LHCN-M2 (cell line): ENCODE measurements around the genes CCDC149, SEPSECS, SLC34A2 and SMIM20.

- RAMPAGE, long total RNA = no peak
Measured at GRCh38 chr4:20983603-20984752, 283.7 kb downstream of the PACRGL start.

DNA sequence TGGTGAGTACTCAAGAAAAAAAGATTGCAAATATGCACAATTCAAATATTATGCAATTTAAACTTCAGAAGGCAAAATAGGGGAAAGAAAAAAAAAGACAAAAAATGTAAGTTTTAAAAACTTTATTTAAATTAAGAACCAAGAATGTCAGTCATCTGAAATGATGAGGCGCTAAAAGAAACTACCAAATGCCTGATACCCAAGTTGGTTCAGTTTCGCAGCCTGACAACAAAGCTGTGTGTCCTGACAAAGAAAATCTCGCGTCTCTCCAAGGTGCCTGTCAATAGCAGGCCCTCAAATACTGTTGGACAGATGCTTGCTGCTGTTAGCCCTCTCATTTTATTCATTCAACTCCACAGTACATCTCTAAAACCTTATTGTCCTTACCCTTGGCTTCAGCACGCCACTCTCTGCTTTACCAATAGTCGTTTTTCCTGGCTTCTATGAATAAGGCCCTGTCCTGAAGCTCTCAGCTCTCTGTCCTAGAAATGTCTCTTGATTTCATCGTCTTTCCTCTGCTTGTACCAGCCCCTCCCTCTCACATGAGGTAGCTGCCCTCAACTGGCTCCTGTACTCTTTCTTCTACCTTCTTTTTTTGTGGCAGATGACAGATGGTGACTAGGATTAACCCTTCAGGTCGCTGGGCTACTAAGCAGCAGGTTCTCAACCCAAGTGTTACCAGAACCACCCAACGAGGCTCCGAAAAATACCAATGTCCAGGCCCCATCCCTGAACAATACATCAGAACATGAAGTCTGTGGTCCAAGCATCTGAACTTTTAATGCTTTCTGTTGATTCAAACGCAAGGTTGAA lies 11.5 kb downstream of the ADGRA3 start:
- RAMPAGE, long total RNA = no peak

- RAMPAGE, long total RNA = no peak
Measured at GRCh38 chr4:23883024-23883712, 6.7 kb downstream of the PPARGC1A start.

- RAMPAGE, long total RNA = no peak
Measured at GRCh38 chr4:24192158-24192648, 302.4 kb upstream of the PPARGC1A start.

DNA sequence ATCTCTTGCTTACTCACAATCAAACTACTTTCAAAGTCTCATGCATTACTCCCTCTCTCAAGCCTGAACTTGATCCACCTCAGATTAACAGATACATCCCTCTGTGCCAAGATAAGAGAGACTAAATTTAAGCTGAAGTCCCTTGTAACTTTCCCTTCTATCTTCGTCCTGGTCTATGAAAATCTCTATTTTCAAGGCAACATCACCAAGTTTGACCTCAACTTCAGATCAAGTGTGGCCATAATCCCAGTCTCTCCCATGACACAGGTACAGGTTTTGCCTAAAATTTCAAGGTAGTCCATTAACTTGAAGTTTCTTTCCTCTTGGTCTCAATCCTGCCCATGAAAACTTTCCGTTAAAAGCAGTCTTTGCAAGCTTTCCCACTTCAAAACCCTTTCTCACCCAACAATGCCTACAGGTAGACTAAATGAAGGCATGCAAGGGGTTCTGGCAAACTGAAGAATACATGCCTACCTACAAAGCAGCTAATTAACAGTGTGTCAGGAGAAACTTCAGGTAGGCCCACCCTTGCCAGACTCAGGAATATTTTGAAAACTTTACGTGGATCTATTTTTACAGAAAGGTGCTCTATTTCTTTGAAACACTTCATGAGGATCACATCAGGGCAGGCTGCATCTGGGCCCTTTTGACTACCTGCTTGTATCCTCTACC lies 62.5 kb downstream of the DHX15 start:
- RAMPAGE, long total RNA = no peak

DNA sequence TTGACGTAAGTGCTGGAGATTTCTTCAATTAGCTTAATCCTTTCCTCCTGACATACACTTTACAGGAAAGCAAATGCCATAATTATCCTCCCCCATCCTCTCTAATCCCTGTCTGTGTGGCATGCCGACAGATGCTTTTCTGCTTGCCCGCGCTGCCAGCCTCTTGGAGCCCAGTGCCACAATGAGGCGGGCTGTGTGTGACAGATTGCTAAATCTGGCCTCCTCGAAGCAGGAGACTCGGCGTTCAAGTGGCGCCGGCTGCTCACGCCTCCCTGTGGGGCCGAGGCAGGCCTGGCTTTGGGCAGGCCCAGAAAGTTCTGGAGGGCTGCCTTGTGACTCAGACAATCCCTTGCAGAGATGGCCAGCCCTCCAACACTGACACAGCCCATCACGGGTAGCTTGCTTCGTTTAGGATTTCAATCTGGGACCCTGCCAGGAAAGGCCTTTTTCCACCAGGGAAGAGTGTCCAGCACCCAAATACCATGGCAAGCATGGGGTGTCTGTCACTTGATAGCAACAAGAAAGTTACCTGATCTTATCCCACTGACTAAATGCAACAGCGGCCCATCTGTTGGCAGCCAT lies 64.8 kb upstream of the SOD3 start:
- RAMPAGE, long total RNA = no peak

GRCh38 chr4:24912007-24913230 lies at the start of gene CCDC149:
CCDC149 (minus strand) TSS chr4:24913042.
- RAMPAGE, long total RNA = no peak

- RAMPAGE, long total RNA = start-site peak on the plus strand at chr4:25160643-25160659, 6 reads
Measured at GRCh38 chr4:25160233-25161133, at the start of gene SEPSECS. SEPSECS (minus strand) TSS chr4:25160449.

- RAMPAGE, long total RNA = no peak
Measured at GRCh38 chr4:25377751-25378335, 780 bp downstream of the ANAPC4 start.

DNA sequence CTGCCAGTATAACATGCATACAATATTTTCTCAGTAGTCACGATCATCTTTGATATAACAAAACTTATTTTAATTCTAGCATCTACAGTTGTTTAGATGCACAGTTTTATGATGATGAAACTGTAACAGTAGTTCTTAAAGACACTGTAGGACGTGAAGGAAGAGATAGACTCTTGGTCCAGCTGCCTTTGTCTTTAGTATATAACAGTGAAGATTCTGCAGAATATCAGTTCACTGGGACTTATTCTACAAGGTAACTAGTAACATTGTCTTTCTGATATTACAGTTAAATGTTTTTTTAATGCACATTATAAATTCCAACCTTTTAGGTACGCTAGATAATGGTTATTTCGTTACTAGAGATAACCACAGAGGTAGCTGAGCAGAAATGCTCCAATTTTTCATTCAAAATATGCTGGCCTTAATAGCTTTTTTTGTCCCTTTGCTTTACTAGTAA lies 39.3 kb downstream of the ANAPC4 start:
- RAMPAGE, long total RNA = no peak

GRCh38 chr4:25456856-25457421 lies 79.9 kb downstream of the ANAPC4 start:
- RAMPAGE, long total RNA = no peak

GRCh38 chr4:25654987-25656055 lies at the start of gene SLC34A2:
SLC34A2 (plus strand) TSS chr4:25655851.
- RAMPAGE, long total RNA = no peak

DNA sequence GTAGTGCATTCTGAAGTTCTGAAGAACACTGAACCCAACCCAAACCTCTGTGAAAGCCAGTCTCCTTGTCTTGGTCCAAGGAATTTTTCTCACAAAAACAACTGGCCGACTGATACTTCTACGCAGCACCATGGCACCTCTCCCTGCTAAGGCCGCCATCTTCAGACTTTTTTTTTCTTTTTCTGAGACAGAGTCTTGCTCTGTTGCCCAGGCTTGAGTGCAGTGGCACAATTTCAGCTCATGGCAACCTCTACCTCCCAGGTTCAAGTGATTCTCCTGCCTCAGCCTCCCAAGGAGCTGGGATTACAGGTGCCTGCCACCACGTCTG lies 30.6 kb downstream of the SLC34A2 start:
- RAMPAGE, long total RNA = no peak

GRCh38 chr4:25814227-25815050 lies 48.3 kb downstream of the SEL1L3 start:
- RAMPAGE, long total RNA = no peak

DNA sequence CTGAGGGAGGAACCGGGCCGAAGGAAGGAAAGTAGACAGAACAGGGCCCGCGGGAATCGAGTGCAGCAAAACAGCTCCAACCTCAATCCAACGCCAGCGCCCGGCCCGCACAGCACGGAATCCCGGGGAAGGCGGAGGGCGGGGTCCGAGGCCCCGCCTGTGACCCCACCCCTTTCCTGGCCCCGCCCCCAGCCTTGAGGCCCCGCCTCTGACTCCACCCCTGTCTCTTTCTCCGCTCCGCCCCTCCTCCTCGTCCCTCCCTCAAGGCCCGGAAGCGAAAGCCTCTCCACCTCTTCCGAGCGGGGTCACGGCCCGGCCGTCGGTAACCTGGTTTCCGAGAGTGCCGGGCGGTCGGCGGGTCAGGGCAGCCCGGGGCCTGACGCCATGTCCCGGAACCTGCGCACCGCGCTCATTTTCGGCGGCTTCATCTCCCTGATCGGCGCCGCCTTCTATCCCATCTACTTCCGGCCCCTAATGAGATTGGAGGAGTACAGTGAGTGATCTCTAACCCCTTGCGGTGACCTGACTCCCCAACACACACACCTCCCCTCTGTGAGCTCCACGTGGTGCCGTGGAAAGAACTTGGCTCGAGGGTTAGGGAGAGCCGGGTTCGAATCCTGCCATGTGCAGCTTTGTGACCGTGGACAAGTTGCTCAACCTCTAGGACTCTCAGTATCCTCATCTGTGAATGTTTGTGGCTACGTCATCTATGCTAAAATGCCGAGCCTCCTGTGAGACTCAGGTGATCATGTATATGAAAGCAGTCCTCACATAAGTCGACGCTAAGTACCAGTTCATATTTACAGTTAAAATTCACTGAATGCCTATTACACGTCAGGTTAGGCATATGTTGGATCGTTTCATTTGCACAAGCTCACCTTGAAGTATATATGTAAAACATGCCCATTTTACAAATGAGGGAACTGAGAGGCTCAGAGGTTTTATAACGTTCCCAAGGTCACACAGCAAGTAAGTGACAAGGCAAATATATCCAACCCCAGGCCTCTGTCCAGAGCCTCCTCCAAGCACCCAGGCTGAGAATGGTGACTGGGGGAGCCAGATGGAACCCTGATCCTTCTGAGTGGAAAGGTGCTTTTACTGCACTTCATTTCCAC lies at the start of gene SMIM20:
Gene SMIM20 (plus strand): TSS at position 291 of the 1,115 bp plus-strand sequence.
- RAMPAGE, long total RNA = start-site peak on the plus strand centred at position 339 of the sequence, 48 bp wide, 55 reads

- RAMPAGE, long total RNA = no peak
Measured at GRCh38 chr4:26001499-26001972, 87.5 kb downstream of the SMIM20 start.

DNA sequence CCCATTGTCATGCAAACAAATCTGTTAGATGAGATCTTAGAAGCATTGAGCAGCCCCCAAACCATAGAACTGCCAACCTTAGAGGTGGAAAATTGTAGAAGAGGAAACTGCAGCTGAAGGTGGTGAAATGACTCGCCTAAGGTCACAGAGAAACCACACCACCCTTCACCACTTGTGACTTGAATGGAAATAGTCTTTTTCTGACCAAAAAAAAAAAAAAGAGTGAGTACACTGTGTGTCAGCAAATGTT lies 162.1 kb downstream of the SMIM20 start:
- RAMPAGE, long total RNA = no peak

- RAMPAGE, long total RNA = no peak
Measured at GRCh38 chr4:26223127-26223516, 97.7 kb upstream of the RBPJ start.

- RAMPAGE, long total RNA = no peak
Measured at GRCh38 chr4:26273447-26274100, 47.2 kb upstream of the RBPJ start.

DNA sequence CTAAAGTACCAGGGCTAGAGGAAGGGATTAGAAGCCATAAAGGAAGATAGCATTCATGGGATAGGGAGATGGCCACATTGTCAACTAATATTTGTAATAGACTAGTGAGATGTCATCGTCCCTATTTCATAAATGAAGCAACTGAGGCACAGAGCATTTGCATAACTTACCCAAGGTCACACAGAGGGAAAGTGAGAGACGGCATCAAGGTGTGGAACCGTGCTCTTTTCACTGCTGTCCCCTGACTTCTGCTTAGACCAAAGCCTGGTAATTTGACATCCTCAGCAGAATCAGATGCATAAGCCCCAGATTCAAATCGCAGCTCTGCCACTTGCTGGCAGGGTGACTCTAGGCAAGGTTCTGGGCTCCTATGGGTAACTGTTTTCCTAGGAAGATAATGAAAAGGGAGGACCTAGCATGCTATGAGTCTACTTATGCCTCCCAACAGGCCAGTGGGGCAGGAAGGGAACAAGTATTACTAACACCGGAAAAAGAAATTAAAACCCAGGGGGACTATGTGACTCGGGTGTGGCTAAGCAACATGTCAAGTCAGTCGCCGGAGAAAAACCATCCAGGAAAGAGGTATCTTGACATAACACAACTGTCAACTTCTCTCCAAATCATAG lies 45.7 kb upstream of the RBPJ start:
- RAMPAGE, long total RNA = no peak